ENCODE results near the gene SPTSSB.

DNA sequence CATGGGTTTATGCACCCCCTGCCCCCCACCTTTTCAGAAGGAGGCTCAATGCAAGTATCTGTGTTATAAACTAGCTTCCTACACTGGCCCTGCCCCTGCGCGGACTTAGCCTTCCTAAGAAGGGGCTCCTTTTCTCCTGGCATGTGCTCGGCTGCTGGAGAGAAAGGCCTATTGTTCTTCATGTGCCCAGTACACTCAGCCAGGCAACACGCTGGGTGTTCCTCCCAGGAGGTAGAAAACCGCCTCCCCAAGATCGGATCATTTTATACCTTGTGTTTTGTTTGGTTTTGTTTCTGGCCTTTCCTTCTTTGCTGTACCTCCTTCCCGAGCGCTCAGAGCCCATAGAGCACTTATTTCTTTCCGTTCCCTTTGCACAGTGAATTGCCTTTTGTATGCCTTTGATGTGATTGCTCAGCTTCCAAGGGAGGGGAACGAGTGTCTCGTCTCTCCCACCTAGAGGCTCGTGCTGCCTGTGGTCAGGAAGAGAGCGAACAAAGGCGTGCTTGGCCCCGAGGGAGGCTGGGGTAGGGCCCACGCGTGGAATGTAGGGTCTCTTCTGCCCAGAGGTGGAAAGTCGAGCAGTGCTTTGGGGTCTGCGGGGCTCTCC, 30.1 kb downstream of the CCNL1 start:
- PRO-cap: no peak

DNA sequence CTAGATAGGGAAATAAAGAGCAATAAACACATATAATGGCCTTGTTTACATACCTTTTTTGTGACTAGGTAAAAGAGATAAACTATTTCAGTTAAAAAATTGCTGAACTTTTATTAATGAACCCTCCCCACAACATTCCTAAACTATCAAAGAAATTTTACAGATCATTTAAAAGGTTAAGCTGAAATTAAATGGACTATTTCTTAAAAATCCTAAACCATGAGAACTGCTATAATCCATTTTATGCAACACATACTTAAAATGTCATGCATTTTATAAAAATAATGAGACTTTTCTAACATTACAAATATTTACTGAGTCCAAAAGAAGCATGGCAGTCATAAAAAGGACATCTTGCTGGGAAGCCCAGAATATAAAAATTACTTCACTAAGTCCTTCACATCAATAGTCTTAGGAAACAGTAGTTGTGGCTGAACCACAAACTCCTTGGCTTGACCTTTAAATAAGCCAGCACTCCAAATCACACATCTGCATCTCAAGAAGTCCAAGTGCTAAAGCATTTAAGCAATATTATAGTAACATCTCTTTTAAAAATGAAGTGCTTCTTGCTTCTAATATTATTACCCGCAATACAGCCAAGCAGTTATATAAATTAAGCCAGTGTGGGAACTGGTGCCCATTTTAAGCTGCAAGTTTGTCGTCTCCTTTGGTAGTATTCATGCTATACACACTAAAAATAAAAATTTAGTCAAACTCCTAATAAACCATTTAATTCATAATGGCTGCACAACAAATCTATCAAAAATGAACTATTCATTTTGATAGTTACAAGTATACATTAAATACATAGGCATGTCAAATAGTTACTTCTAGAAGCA, 8.8 kb downstream of the CCNL1 start:
- PRO-cap: no peak

- PRO-cap: no peak
Observed at GRCh38 chr3:157152193-157153502, 7.3 kb downstream of the CCNL1 start.

DNA sequence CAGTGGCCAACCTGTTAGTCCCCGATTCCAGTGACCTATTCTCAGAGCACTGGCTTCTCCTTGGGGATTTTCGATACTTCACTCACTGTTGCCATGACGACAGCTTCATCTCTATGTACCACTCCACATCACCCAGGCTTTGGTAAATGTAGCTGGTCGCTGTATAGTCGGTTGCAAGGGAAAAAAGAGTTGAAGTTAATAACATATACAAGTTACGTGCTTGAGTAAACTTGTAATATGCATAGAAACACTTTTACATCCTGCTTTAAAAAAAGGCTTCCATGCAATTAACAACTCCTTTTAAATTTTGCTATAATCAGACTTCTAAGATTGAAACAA, 3.1 kb downstream of the CCNL1 start:
- PRO-cap: no peak

DNA sequence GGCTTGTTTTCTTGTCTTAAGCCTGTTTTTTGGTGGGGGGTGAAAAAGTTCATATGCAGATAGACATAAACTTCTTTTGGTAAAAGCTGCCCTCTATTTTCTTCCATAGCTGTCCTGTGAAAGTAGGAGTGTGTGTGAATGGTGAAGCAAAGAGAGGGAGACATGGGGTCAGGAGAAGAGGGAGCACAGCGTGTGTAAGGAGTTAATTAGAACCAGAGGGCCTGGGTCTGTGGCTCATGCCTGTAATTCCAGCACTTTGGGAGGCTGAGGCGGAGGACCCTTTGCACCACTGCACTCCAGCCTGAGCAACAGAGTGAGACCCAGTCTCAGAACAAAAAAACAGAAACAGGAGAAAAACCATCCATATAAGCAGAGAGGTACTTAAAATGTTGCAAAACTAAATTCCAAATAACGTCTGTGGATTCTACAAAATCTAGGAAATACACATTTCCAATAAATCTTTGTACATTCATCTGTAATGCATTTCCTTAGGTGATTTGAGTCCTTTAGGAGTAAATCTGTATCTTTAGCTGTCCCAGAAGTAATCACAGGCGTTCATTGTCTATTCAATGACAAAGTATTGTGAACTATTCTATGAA, 16.3 kb upstream of the CCNL1 start:
- PRO-cap: no peak

DNA sequence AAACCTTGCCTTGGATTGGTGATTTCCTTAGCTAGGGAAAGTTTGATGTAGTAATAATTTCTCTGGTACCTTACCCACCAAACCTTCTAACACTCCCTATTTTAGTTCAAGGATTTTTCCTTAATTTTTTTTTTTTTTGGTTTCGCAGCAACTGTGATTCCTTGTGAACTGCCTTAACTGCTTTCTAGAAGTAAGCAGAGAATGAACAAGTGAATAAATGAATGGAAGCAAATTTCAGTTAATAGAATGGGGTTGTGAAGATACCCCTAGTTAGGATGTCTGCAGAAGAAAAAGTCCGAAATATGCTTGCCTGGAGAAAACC, 35.1 kb upstream of the PTX3 start:
- PRO-cap: no peak

DNA sequence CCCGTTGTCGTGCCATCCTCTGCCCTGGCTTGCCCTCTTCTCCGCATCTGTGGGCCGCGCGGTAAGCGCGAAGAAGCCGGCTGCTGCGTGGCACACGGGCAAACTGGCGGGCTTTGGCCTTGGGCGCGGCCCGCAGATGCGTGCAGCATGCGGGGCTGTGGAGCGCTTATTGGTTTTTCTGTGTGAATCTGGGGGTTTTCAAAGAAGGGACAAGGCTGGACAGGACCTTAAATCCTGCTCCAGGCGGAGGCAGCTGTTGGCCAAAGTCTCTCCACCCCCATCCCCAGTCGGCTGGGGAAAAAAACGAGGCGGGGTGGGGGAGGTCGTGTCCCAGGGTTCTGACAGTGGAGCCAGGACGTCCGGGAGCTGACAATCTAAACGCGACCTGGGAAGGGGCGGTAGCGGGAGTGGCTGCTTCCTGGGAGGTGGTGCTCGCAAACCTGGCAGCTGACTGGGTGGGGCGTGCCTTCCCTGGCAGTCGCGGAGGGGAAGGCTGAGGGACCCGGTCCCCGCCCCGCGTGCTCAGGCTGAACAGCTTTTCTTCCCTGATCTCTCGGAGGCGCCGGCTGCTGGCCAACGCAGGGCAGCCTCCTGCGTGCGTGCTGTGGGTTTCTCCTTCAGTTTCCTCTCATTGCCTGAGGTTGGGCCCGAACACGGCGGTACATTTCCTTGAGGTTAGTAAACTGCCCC, 39.8 kb upstream of the VEPH1 start:
- PRO-cap: bidirectional peak, plus-strand start at position 477 of the sequence, minus-strand start at position 409 of the sequence

DNA sequence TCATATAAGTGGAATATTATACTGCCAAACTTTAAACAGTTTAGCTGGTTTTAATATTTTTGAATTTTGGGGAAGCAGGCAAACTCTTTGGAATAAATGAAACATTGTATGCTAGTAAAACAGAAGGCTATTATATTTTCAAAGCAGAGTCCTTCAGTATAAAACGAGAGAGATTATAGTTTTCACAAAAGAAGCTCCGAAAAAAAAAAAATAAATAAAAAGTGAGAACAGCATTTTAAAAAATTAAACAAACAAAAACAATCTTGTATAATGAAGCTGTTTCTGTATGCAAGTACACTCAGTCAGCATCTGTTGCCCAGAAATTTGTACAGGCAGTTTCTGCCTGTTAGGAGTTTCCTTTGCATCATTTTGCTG, 287.2 kb downstream of the SHOX2 start:
- PRO-cap: no peak

GRCh38 chr3:158094285-158094943, 11.8 kb downstream of the SHOX2 start:
- PRO-cap: no peak

DNA sequence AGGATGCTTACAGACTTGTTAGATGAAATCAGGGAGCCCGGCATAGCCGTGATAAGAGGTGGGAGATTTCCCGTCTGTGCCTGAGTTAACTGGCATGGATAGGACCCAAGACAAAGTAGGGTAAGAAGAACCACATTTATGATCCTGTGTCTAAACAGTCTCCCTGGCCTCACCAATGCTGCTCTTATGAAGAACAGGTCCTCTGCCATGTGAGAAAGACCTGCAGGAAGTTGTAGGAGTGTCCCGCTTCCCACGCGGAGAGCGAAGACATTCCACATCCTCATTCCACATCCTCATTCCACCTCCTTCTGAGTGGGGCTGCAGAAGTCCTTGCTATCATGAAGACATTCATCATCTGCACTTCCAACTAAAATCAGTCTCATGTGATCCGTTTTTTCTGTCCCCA, 227.0 kb downstream of the RSRC1 start:
- PRO-cap: no peak

GRCh38 chr3:159560218-159560747, 287.2 kb downstream of the IQCJ-SCHIP1 start:
- PRO-cap: no peak

DNA sequence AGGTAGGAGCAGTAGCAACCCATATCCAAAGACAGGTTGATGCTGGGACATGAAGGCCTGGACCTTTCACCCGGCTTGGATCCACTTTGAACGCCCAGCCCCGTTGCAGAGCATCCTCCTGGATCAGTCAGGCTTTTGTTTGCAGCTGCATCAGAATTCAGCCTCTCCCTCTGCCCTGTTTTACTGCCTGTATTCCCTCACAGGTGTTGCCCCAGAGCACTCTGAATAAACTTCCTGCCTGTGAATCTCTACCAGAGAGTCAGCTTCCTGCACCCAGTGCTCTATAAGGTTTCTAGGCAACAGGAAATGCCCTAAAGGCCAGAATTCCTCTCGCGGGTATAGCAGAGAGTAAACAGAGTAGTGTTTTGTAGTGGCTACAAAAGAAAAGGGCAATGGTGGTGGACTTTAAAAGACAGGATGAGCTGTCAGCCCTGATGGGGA, 411.1 kb upstream of the C3orf80 start:
- PRO-cap: no peak

DNA sequence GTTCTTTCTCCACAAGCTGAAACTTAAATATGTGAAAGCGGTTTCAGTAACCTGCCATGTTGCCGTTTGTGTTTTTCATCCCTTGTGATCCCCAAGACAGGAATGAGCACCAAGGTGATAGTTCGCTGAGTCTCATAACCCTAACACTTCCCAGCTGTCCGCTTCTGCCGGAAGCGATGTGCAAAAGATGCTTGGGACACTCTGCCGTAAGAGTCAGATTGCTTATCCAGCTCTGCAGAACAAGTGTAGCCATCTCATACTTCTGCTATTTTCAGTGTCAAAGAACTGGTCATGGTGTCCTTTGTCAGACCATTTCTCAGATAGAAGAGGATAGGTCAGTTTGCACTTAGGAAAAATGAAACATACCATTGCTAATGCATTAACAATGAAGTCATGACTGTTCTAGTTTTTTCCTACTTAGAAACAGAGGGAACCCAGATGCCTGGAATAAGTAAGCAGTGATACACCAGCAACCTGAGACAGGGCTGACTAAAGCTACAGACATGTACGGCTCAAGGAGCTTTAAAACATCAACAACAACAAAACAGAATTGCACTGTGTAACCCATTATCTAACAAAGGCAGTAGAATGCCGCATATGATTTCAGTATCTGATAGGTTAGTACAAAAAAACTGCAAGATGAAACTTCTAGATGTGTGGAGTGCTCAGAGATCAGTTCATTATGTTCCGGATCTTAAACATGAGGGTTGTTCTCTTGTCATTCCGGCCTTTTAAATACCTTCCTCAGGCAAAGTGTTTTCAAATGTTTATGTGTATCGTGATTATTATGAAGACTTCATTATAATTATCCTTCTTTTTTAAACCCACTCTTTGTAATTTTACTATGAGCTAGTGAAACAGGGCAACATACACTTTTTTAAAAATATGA, 370.5 kb upstream of the C3orf80 start:
- PRO-cap: no peak

DNA sequence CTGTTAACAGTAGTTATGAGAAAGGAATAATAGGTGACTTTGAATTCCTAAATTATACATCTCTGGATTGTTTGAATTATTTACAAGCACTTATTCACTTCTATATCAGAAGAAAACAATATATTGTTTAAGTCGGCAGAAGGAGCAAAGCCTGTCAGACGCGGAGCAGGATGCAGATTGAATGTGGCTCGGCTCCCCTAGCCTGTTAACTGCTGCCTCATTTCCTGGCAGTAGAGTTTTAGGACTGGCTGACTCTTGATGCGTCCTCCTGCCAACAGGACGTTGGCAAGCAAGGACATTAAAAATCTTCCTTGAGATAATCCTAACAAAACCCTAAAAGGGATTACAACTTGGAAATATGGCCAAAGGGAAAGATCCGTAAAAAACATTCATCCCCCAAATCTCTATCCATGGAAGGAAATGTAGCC, 44.8 kb upstream of the C3orf80 start:
- PRO-cap: no peak

DNA sequence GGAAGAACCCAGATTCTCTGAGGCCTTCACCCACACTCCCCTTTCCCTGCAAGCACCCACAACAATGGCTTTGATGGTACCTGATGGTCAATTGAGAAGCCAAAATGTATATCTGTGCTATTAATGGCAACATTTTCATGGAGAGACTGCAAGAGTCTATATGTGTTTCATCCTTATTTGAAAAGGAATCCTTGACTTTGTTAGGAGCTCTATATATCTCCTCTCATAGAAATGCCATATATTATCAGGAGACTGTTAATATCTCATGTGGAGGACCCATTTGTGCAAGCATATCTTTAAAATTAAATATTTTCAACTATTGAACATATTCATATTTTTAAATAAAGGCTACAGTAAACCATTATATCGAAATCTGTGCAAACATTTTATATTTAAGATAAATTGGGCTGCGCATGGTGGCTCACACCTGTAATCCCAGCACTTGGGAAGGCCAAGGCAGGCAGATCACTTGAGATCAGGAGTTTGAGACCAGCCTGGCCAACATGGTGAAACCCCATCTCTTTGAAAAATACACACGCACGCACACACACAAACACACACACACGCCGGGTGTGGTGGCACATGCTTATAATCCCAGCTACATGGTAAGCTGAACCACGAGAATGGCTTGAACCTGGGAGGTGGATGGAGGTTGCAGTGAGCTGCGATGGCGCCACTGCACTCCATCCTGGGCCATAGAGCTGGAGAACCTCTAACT, 22.0 kb downstream of the TRIM59 start:
- PRO-cap: no peak

DNA sequence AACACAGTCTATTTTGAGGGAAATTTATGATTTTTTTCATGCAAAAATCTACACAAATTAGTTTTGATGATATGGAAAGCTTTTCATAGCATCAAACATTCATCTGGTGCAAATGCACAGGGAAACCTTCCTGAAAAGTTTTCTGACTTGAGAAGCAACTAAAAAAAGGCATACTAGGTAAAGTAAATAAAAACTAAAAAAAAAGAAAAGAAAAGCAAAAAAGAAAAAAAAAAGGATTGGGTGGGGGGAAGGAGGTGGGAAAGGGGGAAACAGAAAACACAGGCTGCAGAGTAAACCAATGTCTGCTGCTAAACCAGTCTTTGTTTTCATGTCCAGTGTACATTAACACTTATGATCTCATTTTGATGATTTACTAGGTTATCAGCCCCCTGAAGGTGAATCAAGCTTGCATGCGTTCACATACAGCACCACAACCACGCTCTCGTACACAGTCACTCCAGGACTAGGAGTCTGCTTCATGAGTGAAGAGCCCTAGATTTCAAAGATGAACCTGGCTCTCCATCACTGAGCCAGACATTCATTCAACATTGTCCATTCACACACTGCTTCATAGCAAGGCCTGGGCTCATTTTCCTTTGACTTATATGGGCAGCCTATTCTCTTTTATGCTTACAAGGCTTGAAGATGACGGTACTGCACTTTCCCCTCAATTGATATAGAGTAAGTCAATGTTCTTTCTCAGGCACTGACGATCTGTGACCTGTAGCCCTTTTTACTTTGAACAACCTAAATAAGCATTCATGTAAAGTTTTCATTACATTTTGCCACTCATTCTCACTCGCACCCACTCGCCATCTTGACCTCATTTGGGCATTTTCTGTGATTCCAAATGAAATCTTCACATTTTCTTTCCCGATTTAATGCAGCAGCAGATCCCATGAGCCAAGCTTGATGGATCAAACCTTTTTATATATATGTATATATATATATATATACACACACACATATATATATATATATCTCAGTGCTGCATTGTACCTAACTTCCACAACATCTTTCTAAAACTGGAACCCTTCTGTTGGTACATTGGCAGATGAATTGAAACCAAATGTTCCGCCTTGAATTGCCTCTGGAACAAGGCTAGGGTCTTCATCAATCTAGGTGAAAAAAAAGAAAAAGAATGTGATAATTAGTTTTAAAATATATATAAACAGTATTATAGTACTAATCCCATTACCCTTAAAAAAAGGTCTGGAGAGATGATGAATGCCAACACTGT, 51.9 kb upstream of the TRIM59 start:
- PRO-cap: no peak

DNA sequence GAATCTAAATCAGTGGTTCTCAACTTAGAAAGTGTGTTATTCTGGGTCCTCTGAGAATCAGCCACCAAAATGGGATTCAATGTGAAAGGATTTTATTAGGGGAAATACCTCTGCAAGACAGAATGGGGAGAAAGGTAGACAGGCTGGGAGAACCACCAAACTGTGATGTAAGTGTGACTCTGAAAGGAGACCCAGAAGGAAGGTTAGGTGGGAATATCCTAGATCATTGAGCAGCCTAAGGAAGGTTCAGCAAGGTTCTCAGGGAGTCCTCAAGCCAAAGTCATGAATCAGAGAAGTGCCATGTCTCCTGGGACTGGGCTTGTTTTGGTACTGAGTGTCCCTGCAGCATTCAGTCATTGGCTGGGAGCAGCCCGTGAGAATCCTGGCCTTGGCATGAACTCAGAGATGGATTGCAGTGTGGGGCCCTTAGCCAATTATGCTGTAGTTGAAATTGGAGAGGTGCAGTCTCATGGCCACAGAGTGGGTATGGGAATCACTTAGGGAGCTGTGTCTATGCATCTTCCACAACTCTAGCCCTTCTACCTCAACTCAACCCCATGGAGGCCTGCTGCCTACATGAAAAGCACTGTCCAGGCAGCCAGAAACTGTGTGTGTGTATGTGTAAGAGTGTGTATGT, 17.0 kb upstream of the PPM1L start:
- PRO-cap: no peak

DNA sequence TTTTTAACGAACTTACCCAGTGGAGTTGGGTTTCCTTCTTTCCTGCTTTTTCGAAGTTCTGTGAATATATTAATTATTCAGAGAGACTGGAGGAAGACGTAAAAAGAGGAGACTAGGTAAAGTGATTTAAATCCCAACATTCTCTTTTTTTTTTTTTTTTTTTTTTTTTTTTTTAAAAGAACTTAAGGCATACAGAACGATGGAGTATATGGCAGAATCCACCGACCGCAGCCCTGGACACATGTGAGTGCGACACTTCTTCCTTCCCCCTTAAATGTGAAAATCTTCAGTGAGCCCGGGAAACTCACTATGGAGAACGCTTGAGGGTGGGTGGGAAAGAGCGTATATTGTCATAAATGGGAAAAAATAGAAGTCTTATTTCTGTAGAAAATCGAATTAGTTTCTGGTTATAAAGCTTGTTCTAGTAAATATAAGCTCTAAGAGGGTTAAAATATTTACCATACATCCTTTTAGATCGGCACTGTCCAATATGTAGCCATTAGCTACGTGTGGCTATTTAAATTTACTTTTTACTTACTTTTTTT, 776 bp downstream of the NMD3 start:
- PRO-cap: unidirectional peak, minus-strand start at position 249 of the sequence

GRCh38 chr3:161231448-161231723, 10.3 kb downstream of the NMD3 start:
- PRO-cap: no peak

GRCh38 chr3:161371437-161372314, at the start of gene SPTSSB:
TSS of gene SPTSSB (minus strand) at chr3:161371517.
- PRO-cap: no peak

Data from sternocleidomastoid (tissue), 1 donor.